Retinal pigment epithelial cell (primary cell): Measurements from ENCODE around the genes C1QC, EPHB2, TCEA3 and SRSF10.

DNA sequence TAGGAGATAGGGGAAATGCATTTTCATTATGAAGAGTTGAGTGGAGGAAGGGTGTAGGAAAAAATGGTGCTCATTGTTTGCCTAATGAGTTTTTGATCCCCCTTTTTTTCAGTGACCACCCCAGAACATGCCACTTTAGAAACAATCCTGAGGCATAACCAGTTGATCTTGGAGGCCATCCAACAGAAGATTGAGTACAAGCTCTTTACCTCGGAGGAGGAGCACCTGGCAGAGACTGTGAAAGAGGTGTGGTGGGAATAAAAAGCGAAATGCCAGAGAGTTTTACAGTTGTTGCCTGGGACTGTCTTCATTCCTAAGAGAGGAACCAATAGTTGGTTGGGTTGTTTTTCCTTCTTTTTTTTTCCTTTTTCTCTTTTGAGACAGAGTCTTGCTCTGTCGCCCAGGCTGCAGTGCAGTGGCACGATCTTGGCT lies 54.3 kb upstream of the EPHA8 start:
- RRBS, result no CpG with 5 or more reads among the region's 4 CpGs

GRCh38 chr1:22536422-22536920 lies 26.8 kb upstream of the EPHA8 start:
- RRBS, result no CpG with 5 or more reads among the region's 10 CpGs

DNA sequence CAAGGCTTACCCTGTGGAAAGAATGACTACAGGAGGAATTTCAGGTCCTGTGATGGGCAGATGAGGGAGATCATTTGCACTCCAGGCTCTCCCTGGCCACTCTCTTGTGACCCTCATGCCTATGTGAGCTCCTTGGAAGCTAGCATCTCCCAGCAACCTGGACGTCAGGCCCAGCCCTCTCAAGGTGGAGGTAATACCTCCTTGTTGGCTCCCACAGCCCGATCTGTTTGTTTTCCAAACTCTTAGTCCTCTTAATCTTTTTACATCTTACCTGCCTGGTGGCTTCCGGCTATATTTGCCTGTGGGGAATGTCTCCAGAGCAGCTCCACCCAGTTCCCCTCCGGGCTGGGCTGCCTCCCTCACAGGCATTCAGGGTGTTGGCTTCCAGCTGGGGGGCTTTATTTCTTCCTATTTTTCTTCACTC lies 7.4 kb upstream of the C1QA start:
- RRBS, result no CpG with 5 or more reads among the region's 4 CpGs

- RRBS, result no CpG with 5 or more reads among the region's 10 CpGs
Measured at GRCh38 chr1:22643254-22643914, at the start of gene C1QC. Gene C1QC (plus strand): TSS chr1:22643633.

DNA sequence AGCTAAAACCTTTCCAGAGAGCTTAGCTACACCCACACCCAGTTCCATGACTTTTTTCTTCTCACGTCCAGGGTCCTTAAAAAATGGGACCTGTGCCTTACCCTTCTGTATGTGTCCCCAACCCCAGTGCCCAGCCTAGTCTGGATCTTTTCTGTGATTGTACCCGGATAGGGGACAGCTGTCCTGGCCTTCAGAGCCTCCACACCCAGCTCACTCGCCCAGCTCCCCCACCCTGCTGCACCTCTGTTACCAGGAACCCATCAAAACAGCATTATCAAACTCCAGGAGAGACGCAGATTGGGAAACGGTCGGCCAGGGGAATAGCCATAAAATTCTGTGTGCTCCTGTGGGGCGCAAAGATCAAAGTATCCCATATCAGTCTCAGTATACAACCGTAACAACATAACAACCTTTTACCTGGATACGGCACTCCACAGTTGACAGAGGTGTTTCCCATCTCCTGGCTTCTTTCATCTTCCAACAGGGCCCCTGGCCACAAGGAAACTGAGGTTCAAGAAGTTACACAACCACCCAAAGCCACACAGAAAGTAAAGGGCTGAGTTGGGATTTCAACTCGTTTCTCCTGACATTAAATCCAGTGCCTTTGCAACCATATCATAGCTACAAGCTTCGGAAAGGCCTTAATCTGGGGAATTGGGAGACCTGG lies 8.4 kb upstream of the EPHB2 start:
- RRBS, result no CpG with 5 or more reads among the region's 11 CpGs

GRCh38 chr1:22710439-22711453 lies at the start of gene EPHB2:
Gene EPHB2 (plus strand): TSS chr1:22710839.
- RRBS, result 1% methylated on average over 75 of the region's 150 CpGs

GRCh38 chr1:22790478-22790966 lies 79.9 kb downstream of the EPHB2 start:
- RRBS, result no CpG with 5 or more reads among the region's 10 CpGs

DNA sequence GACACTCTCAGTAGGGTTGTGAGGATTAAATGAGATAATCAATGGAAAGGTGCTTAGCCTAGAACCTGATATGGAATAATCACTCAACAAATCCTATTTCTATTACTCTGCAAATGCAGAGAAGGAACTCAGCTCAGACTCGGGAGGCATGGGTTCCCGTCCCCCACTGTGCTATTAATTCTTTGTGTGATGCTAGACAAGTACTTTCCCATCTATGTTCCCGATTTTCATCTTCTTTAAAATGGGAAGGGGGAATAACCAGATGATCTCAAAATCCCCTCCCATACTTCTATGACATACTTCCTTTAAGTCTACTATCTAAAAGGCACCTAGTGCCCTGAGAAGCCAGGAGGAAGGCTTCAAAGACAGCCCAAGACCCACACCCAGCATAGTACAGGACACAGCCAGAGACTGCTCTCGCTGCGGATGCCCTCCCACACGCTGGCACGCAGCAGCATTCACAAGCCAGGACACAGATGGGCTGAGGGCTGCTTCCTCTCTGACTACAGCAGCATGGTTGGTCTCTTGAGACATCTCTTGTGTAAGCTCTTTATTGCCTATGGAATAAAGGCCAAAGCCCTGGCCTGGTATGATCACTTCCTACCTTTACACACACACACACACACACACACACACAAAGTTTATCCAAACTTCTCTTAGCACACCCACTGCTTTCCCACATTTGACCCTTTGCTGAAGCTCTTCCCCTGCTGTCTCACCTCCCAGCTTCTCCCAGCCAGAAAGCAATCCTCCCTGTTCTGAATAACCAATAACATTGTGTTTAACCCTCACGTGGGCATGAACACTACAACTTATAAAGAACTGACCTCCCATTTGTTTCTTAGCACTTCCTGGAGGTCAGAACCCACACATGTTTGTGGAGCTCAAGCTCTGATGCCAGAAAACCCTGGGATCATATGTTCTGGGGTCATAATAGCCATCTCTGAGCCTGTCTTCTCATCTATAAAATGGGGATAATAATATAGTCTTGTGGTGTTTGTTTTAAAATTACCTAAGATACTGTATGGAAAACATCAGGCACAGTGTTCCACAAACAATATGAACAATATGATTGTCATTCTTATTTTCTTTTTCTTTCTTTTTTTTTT lies 47.6 kb downstream of the HTR1D start:
- RRBS, result no CpG with 5 or more reads among the region's 8 CpGs

DNA sequence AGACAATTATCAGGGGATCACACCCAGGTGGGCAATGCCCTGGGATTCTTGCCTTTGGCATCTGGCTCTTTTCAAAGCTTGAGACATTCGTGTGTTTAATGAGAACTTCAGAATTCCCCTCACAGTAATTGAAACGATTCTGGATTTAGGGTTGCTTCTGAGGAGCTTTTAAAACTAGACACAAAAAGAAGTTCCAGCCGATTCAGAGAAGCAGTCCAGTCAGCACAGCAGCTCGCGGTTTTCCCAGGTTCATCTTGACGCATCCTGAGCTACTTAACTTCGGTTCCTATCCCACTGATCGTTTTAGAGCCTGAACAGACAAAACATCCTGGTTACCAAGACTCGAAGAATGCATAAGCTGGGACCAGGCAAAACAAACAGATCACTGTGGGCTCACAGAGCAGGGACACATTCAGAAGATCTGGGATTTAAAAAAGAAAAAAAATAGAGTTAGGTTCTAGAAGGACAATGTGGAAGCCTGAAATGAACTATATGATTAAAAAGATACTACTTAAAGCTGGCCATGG lies 22.7 kb downstream of the HTR1D start:
- RRBS, result no CpG with 5 or more reads among the region's 9 CpGs

GRCh38 chr1:23196525-23197308 lies 20.6 kb downstream of the HTR1D start:
- RRBS, result no CpG with 5 or more reads among the region's 10 CpGs

- RRBS, result 4% methylated on average over 28 of the region's 94 CpGs
Measured at GRCh38 chr1:23423920-23424965, at the start of gene TCEA3. Gene TCEA3 (minus strand): TSS chr1:23424748.

DNA sequence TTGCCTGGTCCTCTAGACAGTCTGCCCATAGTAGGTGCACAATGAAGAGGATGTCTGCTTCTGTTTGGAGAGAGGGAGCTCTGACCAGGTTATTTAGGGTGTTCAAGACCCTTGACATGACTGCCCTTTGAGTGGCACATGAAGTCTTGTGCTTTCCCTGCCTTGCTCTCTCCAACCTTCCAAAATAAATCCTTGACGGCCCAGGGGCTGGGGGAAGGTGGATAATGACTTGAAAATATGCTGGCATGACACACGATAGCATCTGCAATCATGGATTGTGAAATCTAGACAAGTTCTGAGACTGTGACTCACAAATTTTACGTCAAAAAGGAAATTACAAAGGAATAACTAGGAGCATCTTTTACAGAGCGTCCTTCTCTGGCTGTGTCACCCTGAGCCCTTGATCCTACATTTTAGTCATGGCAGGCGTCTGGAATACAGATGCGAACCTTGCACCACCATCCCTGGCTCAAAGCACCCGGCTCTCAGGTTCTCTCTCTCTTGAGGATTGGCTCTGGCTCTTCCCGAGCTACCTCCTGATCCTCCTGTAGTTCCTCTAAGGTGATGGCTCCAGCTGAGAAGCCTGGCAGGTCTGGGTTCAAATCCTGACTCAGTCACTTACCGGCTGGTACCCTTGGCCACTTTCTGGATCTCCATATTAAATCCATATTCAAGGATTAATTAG lies 26.3 kb upstream of the ID3 start:
- RRBS, result no CpG with 5 or more reads among the region's 9 CpGs

DNA sequence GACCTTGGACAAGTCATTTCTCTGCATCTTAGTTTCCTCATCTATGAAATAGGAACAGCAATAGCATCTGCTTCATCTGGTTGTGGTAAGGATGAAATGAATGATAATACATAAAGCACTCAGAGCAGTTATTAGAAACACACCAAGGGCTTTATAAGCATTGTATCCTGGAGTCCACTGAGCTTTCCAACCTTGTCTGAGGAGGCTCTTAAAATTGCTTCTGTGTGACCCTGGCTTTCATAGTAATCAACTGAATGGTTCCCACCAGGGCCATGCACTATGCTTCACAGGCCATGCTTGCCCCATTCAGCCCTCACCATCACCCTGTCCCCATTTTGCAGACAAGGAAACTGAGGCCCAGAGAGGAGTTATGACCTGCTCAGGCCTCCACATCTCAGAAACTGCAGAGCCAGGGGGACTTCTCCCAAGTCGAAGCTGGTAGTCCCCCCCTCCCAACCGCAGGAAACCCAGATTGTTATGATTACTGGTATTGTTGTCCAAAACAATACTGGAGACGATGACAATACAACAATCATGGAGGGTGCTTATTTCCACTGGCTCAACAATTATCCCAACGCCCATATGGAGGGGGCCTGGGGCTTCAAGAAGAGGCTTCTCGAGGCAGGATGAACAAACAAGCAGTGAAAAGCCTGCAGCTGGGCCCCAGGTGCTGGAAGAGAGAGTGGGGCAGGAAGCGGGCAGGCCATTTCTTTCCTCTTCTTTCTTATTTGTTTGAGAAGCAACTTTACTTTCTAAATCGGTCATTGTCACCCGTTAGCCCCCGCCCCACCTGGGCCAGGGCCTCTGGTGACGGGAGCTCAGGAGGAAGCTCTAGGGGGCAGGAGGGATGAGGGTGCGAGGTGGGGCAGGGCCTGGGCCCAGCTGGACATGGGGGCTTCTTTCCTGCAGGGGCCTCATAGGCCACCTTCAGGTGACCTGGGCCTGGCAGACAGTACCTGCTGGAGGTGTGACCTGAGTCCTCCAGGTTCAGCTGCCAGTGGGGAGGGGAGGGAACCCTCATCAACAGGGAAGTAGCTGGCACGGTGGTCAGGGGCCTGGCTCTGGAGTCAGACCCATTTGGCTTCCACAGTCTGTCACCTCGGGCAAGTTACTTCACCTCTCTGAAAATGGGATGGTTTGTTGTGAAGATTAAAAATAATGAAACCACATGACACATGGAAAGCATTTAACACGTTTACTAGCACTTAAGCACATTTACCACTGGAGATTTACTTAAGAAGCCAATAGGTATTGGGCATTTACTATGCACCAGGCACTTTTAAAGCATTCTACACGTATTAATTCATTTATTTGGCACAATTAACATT lies 53.7 kb upstream of the ID3 start:
- RRBS, result no CpG with 5 or more reads among the region's 15 CpGs

GRCh38 chr1:23634808-23635633 lies 56.6 kb upstream of the RPL11 start:
- RRBS, result no CpG with 5 or more reads among the region's 18 CpGs

GRCh38 chr1:23751115-23751845 lies 8.0 kb downstream of the ELOA start:
- RRBS, result no CpG with 5 or more reads among the region's 11 CpGs

GRCh38 chr1:23758873-23760300 lies 16.1 kb downstream of the ELOA start:
- RRBS, result no CpG with 5 or more reads among the region's 16 CpGs

- RRBS, result no CpG with 5 or more reads among the region's 9 CpGs
Measured at GRCh38 chr1:23908713-23909345, 4.3 kb downstream of the CNR2 start.

DNA sequence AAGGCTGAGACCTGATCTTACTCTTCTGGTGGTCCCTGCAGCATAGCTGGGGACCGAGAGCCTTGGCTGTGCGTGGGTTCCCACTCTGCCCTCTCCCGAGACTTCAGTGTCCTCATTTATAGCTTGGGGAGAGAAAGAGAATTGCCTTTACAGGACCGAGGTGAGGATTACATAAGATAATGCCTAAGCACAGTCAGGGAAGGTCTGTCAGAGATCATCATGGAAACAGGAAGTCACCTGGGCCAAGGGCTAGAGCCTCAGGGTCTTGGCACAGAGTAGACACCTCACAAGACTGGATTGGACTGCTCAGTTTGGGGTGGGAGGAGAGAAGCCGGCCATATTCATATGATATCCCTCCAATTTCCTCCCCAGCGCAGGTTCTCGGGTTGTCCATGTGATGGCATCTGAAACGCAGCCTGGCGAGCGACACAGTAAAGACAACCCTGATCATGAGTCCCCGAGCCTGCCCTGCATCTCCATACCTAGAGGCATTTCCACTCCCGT lies 3.8 kb downstream of the CNR2 start:
- RRBS, result no CpG with 5 or more reads among the region's 12 CpGs

GRCh38 chr1:23980201-23981153 lies at the start of gene SRSF10:
Gene SRSF10 (minus strand): TSS chr1:23980327.
- RRBS, result 1% methylated on average over 7 of the region's 53 CpGs

- RRBS, result no CpG with 5 or more reads among the region's 5 CpGs
Measured at GRCh38 chr1:24015673-24016406, 35.7 kb upstream of the SRSF10 start.